Umbilical cord (tissue), 2 donors: Measurements from ENCODE around the genes IL27, EIF3C and RABEP2.

GRCh38 chr16:24919316-24920268 lies 73.8 kb downstream of the SLC5A11 start:
- RAMPAGE, long total RNA, result no peak

- RAMPAGE, long total RNA, result no peak
These were observed 45.7 kb upstream of the ARHGAP17 start for GRCh38 chr16:25060828-25061279.

DNA sequence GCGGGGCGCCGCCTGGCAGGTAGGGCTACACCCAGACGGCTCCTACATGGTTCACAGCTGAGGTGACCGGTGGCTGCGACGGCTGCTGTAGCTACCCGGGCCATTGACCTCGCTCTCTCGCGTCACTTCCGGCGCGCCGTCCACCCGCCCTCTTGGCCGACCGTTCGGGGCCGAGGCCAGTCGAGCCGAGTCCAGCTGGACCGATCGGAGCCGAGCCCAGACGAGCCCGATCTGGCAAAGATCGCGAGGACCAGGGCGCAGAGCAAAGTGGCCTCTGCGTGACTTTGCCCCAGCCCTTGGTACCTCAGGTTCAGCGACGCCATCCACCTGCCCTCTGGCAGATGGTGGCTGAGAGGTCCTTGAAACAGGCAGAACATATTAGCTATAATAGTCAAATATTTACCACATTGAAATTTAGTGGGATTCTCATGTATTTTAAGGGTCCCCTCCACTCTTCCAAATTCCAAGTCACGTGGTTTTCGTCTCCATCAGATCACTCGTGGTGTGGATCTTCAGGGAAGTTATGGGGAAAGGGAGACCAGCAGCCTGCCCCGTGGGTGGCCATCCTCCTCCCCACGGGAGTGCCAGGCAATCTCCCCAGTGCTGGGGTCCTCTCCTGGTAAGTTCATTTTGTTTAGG lies 4.4 kb upstream of the LCMT1 start:
- RAMPAGE, long total RNA, result no peak

GRCh38 chr16:27225835-27226381 lies 22.6 kb downstream of the KDM8 start:
- RAMPAGE, long total RNA, result no peak

DNA sequence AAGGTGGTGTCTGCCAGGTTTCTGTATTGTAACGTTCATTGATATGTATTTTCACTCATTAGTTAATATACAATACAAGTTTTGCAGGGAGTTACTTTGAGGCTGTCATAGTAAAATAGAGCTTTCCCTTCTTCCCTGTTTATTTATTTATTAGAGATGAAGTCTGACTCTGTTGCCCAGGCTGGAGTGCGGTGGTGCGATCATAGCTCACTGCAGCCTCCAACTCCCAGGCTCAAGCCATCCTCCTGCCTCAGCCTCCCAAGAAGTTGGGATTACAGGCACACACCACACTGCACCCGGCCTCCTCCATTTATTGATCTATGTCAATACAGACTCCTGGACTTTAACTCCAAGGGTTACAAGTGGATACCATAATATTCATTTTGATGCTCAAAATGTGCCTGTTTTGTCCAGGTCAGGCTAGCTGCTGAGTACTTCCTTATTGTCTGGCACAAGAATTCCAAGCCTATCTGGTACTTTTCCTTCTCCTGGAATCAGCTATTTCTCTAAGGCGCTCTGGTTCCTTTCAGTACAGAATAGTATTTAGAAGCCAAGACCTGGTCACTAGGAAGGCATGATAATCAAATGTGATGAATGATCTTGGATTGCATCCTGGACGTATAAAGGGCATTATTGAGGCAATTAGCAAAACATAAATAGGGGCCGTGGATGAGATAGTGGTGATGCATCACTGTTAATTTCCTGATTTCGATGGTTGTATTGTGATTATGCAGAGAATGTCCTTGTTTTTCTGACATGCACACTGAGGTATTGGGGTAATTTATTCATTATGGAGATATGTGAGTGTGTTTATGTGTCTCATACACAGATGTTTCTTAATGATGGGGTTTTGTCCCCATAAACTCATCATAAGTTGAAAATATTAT lies 21.7 kb downstream of the IL4R start:
- RAMPAGE, long total RNA, result no peak

- RAMPAGE, long total RNA, result no peak
These were observed 27.0 kb upstream of the IL21R start for GRCh38 chr16:27374756-27375521.

GRCh38 chr16:27405956-27407054 lies 4.3 kb downstream of the IL21R start:
- RAMPAGE, long total RNA, result no peak

DNA sequence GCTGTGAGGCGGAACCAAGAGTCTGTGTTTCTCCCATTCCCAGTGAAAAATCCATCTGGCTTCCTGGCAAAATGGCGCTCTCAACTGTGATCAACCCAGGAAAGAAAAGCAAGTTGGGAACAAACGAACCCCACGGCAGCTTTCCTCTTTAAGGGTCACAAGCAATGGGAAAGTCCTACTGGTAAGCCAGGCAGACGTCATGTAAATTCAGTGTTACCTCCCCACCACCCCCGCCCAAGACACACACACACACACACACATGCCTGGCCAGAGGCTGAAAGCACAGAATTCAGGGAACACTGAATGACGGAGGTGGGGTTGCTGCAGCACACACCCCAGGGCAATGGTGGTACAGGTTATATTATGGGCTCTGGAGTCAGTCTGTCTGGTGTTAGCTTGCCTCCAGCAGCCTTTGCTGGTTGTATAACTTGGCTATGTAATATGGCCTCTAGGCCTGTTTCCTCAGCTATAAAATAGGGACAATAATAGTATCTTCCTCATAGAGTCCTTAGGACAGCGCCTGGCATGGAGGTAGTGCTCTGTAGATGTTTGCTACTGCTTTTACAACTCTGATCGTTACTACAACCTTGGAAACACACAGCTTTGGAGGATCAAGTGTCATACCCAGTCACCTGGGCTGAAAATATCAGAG lies 31.6 kb downstream of the GTF3C1 start:
- RAMPAGE, long total RNA, result no peak

- RAMPAGE, long total RNA, result no peak
These were observed 2.4 kb downstream of the GTF3C1 start for GRCh38 chr16:27547382-27547665.

DNA sequence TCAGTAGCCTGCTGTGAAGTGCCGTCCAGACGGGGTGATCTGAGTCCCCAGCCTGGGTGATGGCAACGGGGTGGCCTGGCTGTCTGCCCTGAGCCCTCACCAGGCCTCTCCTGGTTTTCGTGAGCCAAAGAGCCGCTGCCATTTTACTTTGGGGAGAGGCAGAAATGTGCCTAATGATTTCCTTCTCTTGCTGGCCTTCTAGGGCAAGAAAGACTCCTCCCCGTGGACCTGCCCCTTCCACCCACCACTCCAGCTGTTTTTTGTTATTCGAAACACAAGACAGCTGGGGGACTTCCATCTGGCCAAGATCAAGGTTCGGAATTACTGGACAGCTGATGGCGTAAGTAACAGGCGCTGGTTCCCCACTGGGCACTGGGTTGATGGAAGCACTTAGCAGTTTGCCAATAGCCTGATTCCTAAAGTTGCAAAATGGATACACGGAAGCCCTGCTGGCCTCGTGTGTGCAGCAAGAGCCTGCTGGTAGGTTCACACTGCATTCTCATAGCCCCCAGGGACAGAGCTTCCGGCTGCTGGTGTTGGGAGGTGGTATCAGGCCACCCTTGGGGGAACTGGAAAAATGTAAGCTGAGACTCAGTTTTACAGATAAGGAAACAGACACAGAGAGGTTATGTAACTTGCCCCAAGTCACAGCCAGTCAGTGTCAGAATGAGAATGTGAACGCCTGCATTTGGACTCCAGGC lies 171.6 kb downstream of the KATNIP start:
- RAMPAGE, long total RNA, result no peak

- RAMPAGE, long total RNA, result no peak
These were observed 213.6 kb downstream of the KATNIP start for GRCh38 chr16:27763509-27763911.

DNA sequence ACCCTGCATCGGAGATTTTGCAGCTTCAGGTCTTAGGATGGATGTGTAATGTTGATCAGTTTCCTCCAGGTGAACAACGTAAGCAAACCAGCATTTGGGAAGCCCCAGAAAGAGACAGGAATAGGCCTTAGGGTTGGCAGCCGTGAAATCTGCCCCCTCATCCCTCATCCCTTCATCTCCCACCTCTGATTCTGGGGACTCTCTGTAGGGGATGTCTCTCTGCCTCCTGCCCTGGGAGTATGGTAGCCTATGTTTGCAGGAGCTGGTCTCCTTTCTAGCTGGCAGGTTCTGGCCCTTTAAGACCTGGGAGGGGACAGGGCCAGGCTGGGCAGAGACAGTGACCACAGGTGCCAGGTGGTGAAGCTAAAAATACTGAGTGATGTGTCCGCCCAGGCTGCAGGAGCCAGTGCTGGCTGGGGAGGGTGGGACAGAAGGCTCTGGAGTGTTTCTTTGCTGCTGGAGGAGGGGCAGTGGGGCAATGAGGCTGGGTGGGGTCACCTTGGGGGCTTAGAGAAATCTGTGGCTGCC lies 30.6 kb upstream of the SBK1 start:
- RAMPAGE, long total RNA, result no peak

GRCh38 chr16:28264417-28265160 lies 27.7 kb upstream of the SBK1 start:
- RAMPAGE, long total RNA, result no peak

GRCh38 chr16:28277659-28278452 lies 14.5 kb upstream of the SBK1 start:
- RAMPAGE, long total RNA, result no peak

DNA sequence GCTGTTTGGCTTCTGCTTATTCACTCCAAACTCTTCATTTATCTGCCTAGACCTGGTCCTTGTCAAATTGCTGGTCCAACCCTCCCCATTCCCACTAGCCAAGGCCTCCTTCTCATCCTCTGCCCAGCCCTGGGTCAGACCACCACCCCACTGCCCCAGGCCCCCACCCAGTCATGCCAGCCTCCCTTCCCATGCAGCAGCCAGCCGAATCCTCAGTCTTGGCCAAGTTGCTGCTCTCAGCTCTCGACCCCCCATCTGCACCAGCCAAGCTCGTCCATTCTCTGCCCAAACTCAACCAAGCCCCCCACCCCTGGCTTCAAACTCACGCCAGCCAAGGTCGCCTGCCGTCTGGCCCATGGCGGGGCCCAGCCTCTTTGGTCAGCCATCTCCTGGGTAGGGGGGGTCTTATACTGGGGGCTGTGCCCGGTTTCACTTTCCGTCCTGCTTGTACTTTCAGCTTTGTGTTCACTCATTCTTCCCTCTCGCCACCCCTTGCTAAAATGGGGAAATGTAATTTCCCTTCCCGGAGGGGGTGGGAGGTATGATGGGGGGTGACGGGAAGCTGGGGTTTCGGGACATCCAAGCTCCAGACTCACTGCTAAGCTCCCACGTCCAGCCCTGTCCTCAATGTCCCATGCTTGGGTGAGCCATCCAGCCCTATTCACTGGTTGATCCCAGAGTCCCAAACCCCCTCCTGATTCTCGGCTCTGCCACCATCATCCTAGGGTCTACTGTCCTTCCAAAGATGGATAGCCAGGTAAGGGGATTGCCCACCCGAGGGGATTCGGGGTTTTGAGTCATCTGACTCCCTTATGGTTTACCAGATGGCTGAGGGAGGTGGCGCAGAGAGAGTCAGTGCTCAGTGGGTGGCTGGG lies at the start of gene IL27:
IL27 (minus strand) TSS at position 380 of the 875 bp plus-strand sequence.
- RAMPAGE, long total RNA, result no peak

DNA sequence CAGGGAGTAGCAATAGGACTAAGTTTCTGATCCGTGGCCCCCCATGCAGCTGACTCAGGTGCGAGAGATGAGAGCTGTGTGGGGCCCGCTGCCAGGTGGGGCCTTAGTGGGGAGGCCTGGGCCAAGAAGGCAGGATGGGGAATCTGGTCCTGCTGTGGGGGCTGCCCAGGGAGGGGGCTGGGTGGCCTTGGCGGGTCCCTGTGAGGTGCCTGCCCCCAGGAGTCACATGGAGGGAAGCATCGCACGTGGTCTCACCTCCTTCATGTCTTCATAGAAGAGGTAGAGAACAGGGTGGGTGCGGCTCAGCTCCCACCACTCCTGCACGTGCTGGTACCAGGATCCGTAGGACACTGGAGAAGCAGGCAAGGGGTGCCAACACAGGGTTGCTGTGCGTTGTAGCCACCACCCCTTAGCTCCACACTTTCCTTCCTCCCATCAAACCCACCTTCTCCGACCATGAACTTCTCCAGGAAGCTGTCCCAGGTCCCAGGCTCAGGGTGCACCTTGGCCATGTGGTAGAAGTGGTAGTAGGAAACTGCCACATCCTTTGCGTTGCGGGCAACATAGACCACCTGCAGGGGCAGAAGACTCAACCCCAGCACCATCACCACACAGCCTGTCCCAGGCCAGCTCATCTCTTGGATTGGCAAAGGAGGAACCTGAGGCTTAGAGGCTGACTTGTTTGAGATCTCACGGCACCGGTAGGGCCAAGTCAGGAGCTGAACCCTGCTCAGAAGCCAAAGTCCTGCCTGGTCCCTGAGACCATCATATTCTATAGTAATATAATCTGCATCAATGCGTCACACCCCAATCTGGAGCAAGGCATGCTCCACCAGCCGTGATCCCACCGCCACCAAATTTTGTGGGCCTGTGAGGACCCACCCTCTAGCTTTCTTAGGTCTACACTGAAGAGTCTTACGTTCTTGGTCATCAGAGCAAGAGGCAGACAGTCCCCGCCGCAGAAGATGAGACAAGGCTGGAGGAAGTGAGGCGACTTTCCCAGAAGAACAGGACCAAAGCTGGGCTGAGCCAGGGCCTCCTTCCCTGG lies 3.0 kb downstream of the SULT1A1 start:
- RAMPAGE, long total RNA, result no peak

DNA sequence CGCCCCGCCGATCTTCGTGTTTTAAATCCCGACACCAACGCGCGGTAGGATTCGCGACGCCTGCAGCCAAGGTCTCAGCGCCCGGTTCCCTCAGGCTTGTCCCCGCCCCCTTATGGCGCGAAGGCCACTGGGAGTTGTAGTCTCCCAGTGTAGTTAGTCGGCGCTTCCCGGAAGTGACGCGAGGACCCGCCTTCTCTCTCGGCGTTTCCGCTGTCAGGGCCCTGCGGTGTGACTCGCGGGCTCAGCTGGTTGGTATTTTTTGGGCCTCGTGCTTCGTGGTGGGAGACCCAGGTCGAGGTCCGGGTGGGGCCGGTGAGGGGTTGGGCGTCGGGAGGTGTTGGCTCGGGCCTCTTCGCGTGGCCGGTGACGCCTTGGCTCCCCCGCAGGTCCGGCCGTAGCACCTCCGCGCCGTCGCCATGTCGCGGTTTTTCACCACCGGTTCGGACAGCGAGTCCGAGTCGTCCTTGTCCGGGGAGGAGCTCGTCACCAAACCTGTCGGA lies at the start of gene EIF3C:
EIF3C (plus strand) TSS at position 194 of the 500 bp plus-strand sequence.
- RAMPAGE, long total RNA, result no peak

- RAMPAGE, long total RNA, result no peak
These were observed 3.4 kb downstream of the TUFM start for GRCh38 chr16:28842595-28843373.

DNA sequence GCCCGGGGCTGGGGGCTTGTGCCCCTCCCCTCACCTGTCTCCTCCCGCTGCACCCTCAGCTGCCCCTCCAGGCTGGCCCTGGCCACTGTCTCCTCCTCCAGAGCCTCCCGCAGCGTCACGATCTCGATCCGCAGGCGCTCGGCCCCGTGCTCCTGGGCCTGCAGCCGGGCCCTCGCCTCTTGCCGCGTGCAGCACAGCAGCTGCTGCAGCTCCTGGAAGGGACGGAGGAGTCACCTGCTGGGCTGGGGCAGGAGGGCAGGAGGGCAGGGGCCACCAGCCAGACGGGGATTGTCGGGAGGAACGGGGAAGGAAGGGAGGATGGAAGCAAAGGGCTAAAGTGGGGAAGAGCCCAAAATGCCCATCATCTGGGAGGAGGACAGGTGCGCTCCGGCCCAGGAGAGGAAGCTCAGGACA lies 19.0 kb downstream of the RABEP2 start:
- RAMPAGE, long total RNA, result no peak

DNA sequence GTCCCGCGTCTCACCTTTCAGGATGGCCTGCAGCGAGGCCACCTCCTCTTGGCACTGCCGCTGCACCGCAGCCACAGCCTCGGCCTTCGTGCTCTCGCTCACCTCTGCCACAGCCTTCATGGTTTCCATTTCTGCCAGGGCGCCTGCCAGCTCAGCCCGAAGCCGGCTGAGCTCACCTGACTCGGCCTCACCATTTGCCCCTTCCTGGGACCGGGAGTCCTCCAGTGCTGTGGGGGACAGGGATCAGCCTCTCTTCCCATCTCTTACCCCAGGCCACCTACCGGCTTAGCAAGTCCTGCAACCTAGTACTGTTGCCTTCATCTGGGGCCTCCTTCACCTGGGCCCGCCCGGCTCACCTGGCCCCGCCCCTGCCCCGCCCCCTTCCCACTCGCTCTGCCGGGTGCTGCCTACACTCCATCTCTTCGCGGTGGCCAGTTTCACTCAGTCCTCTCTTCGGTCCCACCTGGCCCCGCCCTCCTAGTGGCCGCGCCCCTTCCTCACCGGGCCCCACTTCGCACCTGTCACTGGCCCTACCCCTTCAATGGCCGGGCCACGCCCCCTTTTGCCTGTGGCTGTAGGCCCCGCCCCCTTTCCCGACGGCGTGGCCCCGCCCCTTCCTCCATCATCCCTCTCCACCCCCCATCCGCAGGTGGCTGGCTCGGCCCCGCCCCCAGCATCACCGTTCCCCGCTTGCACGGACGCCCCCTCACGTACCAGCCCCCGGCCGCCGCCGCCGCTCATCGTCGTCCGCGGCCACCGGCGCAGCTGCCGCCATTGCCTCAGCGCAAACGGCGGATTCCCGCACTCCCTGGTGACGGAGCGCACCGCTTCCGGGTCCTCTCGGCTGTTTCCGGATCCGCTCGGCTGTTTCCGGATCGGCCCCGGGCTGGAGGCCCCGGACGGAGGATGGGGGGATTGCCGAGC lies at the start of gene RABEP2:
RABEP2 (minus strand) TSS at position 850 of the 924 bp plus-strand sequence.
- RAMPAGE, long total RNA, result start-site peak on the minus strand centred at position 820 of the sequence, 54 bp wide, 18 and 17 reads in 2 replicates